Heart right ventricle (tissue), 2 donors: ENCODE results near the genes SFTA2, MUC21 and POU5F1.

DNA sequence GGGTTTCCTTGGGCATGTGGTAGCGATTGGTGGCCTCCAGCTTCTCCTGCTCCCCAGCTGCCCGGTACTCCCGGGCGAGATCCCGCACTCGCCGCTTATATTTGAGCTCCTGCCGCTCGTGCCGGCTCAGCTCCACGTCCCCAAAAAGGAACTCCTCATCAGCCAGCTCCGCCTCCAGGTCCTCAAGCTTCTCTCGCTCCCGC is 7.4 kb downstream of the DHX16 start:
- PRO-cap, 2 experiments, result no peak in any of the 2 experiments

DNA sequence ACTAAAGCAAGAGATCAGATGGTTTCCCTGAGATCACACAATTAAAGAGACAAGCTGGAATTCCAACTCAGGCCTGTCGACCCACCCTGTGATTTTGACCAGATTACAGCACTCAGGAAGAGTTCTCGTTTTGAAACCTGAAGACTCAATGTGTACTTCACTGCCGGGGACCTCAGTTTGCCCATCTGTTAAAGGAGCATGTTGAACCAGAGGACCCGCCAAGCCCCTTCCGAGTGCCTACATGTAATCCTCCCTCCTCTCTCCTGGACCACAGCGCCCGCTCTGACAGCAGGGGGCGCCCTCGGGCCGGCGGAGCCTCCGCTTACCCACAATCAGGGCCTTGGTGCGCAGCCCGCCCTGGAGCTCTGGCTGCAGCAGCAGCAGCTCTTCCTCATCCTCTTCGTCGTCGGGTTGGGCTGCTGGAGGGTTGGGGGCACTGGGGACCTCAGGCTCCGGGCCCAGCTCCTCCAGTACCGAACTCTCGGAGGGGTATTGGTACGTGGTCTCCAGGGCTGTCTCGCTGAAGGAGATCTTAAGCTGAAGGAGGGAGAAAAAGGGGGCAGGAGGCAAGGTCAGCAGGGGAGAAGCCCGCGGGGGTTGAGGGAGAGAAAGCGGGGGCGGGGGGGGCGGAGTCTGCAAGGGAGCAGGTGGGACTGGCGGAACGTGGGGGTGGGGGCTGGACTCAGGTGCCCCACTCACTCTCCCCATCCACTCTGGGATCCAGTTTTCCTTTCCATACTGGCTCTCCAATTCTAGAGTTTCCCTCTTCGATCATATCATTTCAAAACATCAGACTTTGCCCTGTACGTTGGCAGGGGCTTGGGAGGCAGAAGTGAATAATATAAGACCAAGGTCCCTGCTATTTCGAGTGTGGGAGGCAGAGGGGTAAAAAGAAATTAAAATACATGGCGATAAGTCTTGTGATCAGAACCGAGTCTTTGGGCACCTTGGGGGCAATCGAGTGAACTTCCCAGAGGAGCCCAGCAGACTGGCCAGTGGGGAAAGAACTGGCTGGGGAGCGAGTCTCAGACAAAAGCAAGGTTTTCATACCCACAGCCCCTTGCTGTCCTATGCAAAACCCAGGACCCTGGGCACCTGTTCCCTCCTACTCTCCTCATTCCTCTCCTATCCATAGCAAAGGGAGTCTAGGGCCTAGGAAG is 6.4 kb upstream of the DHX16 start:
- PRO-cap, 2 experiments, result no peak in any of the 2 experiments

DNA sequence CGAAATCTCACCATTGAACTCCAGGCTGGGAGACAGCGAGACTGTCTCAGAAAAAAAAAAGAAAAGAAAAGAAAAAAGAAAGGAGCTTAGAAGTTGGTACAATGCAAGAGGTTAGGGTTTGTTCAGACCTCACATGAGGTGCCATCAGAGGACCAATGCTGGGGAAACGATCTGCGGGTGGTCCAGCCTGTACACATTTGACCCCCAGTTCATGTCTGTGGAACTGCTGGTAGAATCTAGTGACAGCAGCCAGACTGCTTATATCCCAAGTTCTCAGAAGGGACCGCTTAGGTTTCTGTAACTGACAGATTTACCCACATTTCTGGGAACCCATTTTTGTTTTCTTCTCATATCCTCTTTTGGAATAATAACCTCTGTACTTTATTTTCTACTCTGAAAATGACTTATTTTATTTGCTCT is 4.7 kb downstream of the PPP1R18 start:
- PRO-cap, 2 experiments, result no peak in any of the 2 experiments

DNA sequence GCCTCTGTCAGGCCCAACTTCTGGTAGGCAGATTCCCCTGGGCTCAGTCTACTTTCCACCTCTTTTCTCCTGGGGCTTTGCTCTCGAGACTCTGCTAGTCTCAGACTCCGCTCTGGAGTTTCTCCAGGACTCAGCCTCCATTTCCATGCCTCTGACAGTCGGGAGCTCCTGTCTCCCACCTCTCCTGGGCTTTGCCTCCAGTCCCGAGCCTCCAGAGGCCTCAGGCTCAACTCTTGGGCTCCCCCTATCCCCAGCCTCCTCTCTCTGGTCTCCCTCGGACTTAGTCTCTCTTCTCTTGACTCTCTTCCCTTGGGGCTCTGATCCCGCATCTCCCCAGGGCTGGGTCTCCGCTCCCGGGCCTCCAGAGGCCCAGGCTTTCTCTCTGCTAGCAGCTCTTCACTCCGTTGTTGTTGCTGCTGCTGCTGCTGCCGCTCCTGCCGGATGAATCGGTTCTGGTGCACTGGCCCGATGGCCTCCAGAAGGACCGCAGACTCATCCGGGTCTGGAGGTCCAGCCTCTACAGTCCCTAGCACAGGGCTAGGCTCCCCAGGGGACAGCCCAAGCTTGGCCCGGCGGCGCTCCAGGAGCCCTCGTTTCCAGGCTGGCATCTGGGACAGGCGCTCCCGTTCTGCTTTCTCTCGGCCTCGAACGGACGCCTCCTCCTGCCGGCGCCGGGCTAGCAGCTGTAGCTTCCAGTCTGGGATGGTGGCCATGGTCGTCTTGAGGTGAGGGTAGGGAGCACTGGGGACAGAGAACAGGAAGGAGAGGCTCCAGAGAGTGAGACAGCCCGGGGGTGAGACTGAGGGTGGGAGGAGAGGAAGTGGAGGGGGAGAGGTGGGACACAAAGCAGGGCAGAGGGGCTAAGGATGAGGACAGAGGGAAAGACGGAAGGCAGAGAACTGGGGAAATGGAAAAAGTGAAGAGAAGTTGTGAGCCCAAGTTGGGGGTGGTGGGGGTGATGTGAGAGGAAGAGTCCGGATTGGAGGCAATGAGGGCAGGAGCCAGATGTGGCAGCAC is 831 bp downstream of the PPP1R18 start:
- PRO-cap, 2 experiments, result peak in 1 of 2 experiments; most common plus-strand start position 844 of the sequence (in 1); most common minus-strand start position 722 of the sequence (in 1)

DNA sequence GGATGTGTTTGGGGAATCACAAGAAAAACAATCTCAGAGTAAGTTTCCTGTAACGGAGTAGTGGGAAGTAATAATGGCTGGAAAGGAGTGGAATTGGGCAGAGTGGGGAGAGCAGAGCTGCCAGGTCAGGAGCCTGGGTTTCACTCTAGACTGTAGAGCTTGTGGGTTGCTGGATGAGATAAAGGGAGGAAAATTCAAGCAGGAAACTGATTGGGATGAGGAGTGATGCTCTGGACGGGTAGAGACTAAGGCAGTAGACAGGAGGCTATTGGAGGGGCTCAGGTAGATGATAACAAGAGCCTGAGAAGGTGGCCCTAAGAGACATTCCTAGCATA is 3.1 kb upstream of the IER3 start:
- PRO-cap, 2 experiments, result no peak in any of the 2 experiments

DNA sequence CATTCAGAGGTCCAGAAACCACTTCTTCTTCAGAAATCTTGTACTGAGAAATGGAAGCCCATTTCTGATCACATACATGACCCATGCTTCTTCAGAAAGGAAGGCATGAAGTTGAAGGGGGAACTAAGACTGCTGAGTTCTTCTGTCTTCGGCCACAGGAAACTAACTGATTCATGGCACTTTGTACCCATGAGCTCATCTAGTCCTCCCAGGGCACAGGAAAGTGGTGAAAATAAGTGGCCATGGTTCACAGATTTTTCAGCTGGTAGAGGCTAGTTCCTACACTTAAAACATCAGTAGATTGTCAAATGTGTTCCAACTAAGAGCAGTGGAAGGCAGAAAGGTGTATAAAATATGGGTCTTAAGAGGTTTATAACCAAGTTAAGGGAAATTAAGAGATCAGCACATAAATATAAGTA is 14.7 kb upstream of the IER3 start:
- PRO-cap, 2 experiments, result no peak in any of the 2 experiments

GRCh38 chr6:30828028-30829003 is 56.0 kb upstream of the DDR1 start:
- PRO-cap, 2 experiments, result no peak in any of the 2 experiments

DNA sequence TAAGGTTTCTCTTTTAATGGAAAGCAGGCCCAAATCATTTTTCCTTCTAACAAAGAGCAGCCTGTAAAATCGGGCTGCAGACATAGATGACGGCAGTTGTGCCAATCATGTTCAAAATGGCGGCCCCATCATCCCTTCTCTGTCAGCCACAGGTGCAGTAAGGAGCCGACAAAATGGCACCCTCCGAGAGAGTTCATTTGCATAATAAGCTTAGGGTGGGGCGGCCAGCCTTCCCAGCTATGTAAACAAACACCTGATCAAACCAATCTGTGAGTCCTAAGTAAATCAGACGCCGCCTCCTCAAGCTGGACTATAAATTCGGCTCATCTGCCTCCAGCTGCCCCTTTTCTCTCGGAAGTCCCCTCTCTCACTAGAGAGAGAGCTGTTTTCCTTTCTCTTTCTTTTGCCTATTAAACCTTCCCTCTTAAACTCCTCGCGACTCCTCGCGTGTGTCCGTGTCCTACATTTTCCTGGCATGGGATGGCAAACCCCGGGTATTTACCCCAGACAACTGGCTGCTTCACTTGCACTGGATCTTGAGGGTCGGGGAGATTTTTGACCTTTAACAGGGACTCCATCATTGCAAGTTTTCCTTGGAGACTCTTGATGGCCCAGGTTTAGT is 8.9 kb upstream of the DDR1 start:
- PRO-cap, 2 experiments, result no peak in any of the 2 experiments

- PRO-cap, 2 experiments, result no peak in any of the 2 experiments
These were observed at the start of gene SFTA2 for GRCh38 chr6:30931662-30932970. Gene SFTA2 (minus strand): TSS chr6:30932170.

GRCh38 chr6:30983629-30983957 is at the start of gene MUC21:
Gene MUC21 (plus strand): TSS chr6:30983718.
- PRO-cap, 2 experiments, result no peak in any of the 2 experiments

GRCh38 chr6:31021407-31022142 is 11.3 kb downstream of the MUC22 start:
- PRO-cap, 2 experiments, result no peak in any of the 2 experiments

DNA sequence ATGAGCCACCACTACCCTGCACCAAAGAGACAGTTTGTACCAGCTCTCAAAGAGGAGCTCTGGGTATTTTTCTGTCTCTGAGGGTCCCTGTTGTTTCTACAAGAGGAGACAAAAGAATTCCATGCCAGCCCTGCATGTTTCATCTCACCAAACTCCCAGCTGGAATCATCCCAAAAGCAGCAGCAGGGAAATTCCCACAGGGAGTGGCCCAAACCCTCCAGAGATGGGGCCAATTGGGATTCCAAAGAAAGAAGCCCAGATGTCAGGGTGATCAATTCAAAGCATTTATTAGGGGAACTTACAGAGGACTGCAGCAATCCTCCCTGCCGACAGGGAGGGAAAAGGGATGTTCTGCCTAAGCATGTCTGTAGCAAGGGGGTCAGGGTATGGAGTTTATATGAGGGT is 47.2 kb downstream of the MUC22 start:
- PRO-cap, 2 experiments, result no peak in any of the 2 experiments

GRCh38 chr6:31158992-31159826 is 820 bp downstream of the TCF19 start:
- PRO-cap, 2 experiments, result no peak in any of the 2 experiments

GRCh38 chr6:31170070-31170939 is at the start of gene POU5F1:
Gene POU5F1 (minus strand): TSS chr6:31170682.
- PRO-cap, 2 experiments, result no peak in any of the 2 experiments

- PRO-cap, 2 experiments, result no peak in any of the 2 experiments
These were observed 31.7 kb upstream of the POU5F1 start for GRCh38 chr6:31202177-31202614.

GRCh38 chr6:31265961-31266576 is 5.8 kb downstream of the HLA-C start:
- PRO-cap, 2 experiments, result no peak in any of the 2 experiments

DNA sequence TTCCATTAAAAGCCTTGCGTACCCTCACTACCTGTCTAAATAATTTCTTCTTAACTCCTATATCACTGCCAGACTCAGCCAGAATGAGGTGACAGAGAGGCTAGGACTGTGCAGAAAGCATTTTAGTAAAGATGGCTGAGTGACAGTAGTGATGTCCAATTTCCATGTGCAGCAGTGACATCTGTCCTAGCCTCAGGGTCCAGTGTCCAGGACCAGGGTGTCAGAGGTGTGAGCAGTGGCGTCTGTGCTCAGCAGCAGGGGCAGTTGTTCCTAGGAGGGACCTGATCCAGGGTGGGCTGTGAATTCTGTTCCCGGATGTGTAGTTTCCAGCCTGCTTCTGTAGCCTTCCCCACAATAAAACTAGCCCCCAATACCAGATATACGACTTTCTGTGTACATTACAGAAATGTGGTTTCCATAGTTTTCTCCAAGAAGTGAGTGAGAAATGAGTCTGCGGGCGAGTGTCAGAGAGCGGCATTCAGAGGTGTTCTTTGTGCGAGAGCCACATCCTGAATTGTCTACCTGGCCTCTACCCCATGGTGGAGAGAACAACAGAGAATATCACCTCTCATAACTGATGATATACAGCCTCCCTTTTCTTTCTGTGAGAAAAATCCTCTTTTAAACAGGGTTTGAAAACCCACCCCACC is 5.9 kb downstream of the HLA-B start:
- PRO-cap, 2 experiments, result no peak in any of the 2 experiments

DNA sequence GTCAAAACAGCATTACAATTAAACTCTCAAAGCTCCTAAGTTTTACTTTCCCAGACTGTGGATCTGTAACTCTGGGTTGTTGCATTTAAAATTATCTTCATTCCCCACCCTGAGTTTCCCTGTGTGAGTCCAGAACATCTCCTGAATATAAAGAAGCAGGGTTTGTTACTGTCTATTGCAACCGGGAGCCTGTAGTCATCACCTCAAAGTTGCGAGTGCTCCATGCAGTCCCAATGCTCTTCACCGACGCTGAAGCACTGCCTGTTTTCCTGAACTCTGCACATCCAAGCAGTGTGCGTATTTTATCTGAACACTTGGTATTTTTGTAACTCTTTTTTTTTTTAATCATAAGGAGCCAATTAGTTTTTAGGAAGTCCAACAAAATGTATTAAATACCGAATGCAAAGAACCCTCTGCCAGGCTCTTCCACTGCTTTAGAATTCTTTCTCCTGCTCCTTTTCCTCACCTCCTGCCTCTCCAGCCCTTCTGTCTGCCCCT is 928 bp upstream of the HLA-B start:
- PRO-cap, 2 experiments, result peak in 1 of 2 experiments; most common minus-strand start position 251 of the sequence (in 1)

DNA sequence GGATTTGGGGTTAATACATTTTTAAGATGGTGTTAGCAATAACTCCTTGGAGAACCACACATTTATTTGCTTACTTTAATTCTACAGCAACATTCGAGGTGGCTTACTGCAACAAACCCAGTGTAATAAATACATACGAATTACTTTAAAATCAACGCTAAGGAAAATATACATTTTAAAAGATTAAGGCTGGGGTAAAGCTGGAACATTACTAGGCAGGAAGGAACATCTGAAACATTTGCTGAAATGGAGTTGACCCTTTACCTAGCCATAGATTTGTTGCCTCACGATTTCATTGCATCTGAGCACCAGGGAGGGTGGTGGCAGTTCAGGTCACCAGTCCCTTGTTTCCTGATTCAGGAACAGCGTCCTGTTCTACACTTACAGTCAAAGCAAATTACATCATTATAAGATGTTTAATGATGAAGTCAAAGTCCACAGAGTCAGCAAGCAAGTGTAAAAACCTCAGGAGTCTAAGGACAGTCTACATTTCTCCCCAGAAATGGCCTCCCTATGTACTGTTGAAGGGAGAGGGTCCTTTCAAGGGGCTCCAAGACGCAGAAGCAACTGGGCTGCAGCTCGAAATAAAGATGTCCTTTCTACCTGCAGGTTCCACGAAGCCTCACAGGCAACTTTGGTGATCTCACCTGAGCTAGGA is 9.0 kb upstream of the MICA start:
- PRO-cap, 2 experiments, result no peak in any of the 2 experiments

DNA sequence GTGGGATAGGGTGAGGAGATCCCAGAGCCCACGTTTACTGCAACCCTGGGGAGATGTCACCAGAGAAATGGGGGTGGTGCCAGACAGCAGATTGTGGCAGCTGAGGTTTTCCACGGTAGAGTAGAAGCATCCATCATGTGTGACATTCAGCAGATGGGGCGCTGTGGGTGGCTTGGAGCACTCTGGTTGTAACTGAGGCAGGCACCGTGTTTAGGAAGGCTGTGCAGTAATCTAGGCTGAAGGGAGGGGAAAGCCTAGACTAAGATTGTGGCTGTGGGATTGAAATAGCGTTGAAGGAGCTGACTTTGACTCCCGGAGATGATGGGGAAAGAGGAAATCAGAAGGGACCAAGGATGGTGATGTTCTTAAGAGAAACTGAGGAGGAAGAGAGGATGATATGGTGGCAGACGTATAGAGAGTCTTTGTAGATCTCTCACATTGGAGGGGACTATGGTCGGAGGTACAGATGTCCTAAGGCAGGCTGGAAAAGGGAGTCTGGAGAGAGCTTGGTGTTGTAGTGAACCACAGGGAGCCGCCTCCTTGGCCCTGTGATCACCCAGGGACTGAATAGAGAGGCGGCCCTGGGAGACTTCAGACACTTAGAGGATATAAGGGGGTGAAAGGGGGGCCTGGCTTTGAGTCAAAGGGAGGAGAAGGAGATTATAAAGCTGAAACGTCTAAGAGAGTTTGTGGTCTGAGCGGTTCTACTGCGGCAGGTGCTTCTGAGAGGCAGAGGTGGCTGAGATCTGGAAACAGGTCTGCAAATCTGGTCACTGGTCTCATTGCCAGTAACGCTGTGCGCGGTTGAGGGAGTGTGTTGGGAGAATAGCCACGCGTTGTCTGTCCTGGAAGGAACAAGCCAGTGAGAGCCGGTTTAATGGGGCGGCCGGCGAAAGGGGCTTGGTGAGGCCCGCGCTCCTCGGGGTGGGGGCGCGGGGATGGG is 777 bp upstream of the MICA start:
- PRO-cap, 2 experiments, result peak in 1 of 2 experiments; most common minus-strand start position 847 of the sequence (in 1)